Endodermal cell (in vitro differentiated cells): Measurements from ENCODE around the genes CLCNKA and SZRD1.

DNA sequence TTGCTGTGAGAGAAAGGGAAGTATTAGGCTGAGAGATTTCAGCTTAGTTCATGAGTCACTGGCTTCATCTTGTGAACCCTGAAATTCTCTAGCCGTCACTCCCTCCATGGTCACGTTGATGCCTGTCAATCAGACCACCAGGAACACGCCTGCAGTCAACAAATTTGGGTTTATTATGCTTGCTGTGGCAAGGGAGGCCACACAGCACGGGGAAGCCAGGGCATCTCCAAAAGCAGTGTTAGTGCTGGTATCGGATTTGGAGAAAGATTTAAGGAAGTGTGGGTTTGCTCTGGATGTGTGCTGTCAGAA is 18.7 kb downstream of the UQCRHL start:
- PRO-cap, result no peak

DNA sequence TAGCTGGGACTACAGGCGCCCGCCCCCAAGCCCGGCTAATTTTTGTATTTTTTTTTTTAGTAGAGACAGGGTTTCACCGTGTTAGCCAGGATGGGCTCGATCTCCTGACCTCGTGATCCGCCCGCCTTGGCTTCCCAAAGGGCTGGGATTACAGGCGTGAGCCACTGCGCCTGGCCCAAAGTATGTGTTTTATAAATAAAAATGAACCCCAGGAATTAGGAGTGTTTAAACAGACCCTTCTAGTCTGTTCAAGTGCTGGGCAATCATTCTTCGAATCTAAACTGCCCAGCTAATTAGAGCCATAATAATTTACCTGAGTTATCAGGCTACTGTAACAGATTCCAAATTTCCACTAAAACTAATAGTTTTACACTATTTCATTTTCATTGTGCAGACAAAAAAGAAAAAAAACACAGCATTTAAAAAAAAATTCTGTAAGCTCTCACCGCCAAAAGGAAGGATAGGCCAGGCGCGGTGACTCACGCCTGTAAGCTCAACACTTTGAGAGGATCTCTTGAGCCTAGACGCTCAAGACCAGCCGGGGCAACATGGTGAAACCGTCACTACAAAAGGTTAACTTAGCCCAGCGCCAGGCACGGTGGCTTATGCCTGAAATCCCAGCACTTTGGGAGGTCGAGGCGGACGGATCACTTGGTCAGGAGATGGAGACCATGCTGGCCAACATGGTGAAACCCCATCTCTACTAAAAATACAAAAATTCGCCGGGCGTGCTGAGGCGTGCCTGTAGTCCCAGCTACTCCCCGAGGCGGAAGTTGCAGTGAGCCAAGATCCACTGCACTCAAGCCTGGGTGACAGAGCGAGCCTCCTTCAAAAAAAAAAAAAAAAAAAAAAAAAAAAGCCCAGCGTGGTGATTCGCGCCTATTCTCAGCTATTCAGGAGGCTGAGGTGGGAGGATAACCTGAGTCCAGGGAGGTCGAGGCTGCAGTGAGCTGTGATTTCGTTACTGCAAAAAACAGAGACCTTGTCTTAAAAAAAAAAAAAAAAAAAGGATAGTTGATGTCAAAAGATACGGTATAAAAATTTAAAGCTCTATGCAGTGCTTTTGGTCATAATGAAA is 14.4 kb upstream of the SPEN start:
- PRO-cap, result no peak

GRCh38 chr1:15833796-15834218 is 13.7 kb upstream of the SPEN start:
- PRO-cap, result bidirectional peak, plus-strand start at chr1:15834416, minus-strand start at chr1:15834097

DNA sequence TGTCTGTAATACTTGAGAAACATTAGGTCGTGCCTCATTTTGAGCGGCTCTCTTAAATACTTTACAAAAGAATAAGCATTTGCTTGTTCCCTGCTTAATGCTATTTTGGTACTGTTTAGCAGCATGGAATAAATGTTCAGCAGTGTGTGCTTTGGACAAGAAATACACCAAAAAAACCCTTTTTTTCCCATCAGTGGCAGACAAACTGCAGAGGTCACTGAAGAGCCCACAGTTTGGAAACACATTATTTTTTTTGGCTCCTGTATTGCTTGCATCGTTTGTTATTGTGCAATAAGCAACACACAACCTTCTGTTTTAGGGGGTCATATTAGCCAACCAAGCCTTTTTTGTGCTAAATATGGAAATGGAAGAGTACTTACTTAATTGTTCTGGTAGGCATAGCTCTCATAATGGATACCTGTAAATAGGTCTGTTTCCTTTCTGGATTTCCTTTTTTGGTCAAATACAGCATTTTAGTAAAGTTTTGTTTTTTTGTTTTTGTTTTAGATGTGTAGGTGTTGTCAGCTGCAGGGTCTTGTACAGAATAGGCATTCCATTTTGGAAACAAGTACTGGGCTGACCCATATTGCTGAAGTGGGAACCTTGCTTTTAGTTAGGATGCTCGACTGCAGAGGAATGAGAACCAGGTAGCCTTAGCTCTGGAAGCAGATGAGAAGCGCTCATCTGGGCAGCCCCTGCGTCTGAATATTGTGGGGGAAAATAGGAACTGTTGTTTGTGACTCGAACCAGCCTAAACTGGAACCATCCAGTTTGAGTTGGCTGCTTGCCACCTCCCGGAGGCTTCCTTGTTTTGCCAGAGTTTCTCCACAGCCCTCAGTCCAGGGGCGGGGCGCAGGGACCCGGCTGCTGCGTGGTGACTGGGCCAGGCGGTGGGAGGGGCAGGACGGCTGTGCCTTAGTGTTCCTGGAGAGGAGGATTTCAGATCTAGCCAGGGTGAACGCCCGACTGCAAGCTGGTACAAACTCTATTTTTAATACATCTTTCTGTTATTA is 38.4 kb downstream of the SPEN start:
- PRO-cap, result bidirectional peak, plus-strand start at position 942 of the sequence, minus-strand start at position 707 of the sequence

- PRO-cap, result no peak
Observed at GRCh38 chr1:15941981-15942755, 33.7 kb downstream of the ZBTB17 start.

DNA sequence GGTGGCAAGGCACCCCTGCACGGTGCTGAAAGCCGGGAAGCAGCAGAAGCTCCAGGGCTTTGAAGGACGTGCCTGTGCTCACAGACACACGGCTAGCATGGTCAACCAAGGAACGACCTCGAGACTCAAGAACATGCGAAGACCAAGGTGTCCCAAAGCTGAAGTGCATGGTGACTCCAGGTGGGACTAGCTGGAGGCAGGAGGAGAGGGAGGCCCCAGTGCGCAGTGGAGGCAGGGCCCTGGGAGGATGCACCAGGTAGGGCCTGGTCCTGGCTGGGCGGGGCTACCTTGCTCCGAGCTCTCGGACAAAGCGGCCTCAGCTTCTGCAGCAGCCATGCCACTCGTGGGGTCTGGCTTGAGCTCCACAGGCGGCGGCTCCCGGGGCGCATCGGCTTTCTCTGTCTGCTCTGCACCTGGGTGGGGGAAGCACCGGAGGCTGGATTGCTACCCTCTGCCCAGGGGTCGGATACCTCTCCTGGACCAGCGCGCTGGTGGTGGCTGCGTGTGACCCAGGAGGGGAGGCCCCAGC is 30.4 kb downstream of the ZBTB17 start:
- PRO-cap, result no peak

- PRO-cap, result no peak
Observed at GRCh38 chr1:16021682-16022270, at the start of gene CLCNKA. Gene CLCNKA (plus strand): TSS chr1:16022036.

DNA sequence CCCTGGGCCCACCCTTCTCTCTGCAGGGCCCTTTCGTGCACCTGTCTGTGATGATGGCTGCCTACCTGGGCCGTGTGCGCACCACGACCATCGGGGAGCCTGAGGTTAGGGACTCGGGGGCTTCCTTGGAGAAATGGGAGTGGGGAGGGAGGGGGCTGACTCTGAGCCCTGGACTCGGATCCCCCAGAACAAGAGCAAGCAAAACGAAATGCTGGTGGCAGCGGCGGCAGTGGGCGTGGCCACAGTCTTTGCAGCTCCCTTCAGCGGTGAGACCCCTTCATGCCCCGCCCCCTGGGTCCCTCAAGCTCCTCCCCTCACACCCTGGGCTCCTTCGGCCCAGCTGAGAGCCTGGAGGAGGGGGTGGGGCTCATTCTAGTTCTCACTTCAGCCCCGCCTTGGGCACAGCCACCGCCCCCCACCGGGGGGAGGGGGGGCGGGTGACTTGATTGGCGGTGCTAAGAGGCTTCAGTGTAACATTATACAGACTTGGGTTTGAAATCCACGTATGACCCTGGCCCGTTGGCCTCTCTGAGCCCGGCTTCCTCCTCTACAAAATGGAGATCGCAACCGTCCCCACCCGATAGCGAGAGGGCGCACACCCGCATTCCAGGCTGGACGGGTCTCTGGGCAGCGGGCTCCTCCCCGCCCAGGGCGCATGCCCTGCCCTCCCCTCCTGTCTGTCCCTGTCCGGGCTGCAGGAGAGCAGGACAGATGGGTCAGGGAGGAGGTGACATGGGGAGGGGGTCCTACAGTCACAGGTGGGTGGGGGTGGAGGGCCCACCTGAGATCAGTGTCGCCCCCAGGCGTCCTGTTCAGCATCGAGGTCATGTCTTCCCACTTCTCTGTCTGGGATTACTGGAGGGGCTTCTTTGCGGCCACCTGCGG is 5.0 kb downstream of the CLCNKB start:
- PRO-cap, result unidirectional peak, plus-strand start at position 330 of the sequence; bidirectional peak, plus-strand start at position 604 of the sequence, minus-strand start at position 542 of the sequence

- PRO-cap, result no peak
Observed at GRCh38 chr1:16068334-16069077, 4.9 kb downstream of the FAM131C start.

- PRO-cap, result no peak
Observed at GRCh38 chr1:16138781-16139648, 16.9 kb downstream of the EPHA2 start.

DNA sequence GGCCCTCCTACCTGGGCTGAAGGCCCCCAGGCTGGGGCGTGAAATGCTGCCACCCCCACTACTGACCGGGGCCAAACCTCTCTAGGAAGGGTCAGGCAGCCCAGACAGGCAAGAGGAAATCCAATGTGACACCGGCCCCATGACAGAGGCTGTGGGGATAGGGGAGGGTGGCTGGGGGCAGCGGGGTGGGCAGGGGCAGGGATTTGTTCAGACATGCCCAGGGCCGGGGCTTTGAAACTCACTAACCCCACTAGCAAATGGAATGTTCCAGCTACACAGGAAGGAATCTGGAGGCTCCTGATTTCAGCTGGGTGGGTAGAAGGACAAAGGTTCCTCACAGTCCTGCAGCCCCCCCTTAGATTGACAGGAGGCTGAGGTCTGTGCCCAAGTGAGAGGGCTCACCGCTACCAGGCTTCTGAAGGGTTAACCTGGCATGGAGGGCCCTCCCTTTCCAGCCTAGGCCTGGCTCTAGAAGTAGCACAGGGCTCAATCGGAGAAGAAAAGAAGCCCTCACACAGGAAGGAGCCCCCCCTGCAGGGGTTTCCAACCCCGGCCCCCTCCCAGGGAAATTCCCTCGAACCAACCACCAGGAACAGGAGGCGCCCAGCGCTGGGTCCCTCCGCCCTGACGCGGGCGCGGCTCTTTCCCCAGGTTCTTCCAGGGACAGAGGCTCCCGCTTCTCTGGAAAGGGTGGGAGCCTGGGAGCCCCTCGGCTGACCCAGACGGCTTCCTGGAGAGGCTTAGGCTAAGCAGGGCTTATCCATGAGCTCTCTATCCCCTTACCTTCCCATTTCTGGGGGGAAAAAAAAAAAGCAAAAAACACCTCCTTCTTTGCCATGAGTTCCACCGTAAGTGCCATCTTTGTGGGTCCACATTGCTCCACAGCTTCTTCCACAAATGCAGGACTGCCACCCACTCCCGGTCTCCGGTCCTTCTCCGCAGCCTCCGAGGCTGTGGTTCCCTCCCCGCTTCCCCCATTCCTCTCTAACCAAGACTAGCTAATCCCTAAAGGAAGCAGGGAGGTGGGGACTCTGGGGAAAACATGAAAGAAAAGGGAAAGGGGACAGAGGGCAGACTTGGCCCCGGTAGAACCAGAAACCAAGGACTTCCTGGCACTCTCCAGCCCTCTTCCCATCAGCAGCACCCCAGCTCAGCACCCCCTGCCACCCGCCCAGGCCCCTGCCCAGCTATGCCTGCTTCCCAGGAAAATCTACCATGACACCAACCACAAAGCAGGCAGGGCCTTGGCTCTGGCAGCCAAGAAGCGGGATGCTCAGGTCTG is 3.1 kb downstream of the EPHA2 start:
- PRO-cap, result no peak

GRCh38 chr1:16162429-16162775 is 6.5 kb upstream of the EPHA2 start:
- PRO-cap, result no peak

DNA sequence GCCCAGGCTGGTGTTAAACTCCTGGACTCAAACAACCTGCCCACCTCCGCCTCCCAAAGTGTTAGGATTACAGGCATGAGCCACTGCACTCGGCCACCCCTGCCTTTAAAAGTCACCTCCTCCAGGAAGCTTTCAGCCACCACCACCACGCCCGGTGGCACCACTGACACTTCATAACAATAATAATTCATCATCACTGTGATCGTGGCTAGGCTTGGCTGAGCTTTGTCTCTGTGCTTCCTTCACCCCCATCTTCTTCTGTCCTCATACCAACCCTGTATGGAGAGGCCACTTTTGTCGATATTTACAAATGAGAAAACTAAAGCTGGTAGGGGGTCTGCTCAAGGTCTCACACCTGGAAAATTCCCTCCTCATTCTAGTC is 12.8 kb upstream of the EPHA2 start:
- PRO-cap, result no peak

- PRO-cap, result bidirectional peak, plus-strand start at chr1:16182066, minus-strand start at chr1:16181981
Observed at GRCh38 chr1:16181596-16182268, 25.9 kb upstream of the EPHA2 start.

DNA sequence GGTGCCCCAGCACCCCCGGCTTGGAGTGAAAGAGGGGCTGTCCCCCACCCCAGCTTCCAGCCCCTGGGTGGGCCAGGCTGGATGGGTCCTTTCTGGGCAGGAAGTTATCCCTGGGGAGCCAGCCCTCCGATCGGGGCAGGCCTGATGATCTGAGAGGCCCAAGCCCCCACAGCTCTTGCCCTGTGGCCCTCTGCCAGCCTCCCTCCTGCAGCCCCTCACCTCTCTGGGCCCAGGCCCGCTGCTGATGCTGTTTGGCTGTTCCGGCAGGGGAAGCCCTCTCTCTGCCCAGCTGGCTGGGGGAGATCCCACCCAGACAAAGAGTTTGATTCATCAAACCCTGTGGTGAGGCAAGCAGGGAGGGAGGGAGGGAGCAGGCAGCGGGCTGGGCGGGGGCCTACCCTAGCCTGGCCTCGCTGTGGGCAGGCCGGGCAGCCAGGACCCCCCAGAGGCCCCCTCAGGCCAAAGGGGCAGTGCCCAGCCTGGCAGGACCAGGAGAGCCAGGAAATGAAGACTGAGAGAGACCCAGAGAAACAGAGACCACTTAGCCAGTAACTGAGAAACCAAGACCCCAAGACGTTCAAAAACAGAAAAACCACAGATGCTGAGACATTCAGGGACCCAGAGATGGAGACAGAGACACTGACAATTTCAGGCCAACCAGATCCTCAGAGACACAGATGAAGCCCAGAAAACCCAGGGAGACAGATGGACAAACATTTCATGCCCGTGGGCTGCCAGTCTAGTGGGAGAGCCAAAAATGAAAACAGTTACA is 2.3 kb downstream of the ARHGEF19 start:
- PRO-cap, result no peak

DNA sequence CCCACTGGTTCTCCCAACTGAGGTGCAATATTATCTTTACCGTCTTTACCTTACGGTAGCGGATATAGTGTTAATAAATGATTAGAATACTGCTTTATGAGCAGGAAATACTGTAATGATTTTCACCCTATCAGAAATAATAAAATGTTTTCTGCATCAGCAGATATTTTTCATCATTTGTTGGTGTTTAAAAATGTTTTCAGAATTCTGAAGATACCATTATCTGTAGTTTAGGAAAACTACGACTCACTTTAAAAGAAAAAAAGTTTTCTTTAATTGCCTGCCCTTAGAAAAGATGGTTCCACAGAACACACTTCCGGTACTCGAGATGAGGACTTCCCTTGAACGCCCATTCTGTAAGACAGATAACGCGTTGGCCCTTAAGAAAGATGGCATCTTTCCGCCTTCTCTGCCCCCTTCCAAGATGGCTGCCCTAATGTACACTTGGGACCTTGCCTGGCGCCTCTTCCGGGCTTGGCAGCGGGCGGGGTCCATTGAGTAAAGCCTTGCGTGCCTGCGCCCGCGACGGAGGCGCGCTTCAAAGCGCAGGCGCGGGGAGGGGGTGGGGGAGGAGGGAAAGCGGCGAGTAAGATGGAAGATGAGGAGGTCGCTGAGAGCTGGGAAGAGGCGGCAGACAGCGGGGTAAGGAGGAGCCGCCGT is at the start of gene SZRD1:
Gene SZRD1, plus strand, starts transcription at position 576 of the 660 bp plus-strand sequence.
- PRO-cap, result bidirectional peak, plus-strand start at position 577 of the sequence, minus-strand start at position 330 of the sequence

- PRO-cap, result no peak
Observed at GRCh38 chr1:16371748-16372274, 4.8 kb downstream of the SZRD1 start.

GRCh38 chr1:16375477-16376042 is 8.5 kb downstream of the SZRD1 start:
- PRO-cap, result no peak

GRCh38 chr1:16430601-16430962 is 6.6 kb downstream of the SPATA21 start:
- PRO-cap, result no peak

- PRO-cap, result no peak
Observed at GRCh38 chr1:16442178-16442618, 1.7 kb downstream of the NECAP2 start.